ENCODE measurements around a stretch of chr9.

DNA sequence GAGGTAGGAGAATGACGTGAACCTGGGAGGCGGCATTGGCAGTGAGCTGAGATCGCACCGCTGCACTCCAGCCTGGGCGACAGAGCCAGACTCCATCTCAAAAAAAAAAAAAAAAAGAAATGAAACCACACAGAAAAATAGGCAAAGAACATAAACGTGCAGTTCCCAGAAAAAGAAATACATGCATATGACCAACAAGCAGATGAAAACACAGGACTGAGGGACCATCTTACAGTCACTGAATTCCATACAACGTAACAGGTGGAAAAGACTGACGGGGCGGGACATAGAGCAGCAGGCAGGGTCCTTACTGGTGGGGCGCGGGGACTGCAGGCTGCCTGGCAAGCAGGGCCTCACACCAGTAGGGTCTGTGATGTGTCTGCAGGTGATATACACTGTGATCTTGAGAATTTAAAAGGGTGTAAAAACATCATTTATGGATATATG lies 81.0 kb upstream of the CACNA1B start:
- PRO-cap: no peak

DNA sequence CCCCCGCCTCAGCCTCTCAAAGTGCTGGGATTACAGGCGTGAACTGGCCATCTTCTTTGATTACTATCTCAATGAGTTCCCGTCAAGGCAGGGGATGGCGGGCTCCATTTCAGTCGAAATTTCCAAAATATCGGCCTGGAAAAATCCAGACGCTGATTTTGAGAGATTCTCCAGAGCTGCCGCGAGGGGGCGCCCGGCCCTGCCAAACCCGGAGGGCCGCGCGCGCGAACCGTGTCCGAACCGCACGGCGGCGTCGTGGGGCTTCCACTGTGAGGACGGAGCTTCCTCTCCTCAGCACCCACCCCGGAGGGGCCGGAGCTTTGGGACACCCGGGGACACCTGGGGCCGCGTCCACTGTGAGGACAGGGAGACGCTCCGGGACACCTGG lies 269.9 kb downstream of the CACNA1B start:
- PRO-cap: no peak